Subcutaneous preadipocyte (primary cell): Measurements from ENCODE around the gene GSDME.

DNA sequence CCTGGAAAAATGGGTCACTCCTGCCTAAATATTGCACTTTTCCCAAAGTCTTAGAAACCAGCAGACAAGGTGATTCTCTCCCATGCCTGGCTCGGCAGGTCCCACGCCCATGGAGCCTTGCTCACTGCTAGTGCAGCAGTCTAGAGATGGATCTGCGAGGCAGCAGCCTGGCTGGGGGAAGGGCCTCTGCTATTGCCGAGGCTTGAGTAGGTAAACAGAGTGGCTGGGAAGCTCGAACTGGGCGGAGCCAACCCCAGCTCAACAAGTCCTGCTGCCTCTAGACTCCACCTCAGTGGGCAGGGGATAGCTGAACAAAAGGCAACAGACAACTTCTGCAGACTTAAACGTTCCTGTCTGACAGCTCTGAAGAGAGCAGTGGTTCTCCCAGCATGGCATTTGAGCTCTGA, 134.8 kb downstream of the STK31 start:
- CAGE, long polyA plus RNA: no peak

DNA sequence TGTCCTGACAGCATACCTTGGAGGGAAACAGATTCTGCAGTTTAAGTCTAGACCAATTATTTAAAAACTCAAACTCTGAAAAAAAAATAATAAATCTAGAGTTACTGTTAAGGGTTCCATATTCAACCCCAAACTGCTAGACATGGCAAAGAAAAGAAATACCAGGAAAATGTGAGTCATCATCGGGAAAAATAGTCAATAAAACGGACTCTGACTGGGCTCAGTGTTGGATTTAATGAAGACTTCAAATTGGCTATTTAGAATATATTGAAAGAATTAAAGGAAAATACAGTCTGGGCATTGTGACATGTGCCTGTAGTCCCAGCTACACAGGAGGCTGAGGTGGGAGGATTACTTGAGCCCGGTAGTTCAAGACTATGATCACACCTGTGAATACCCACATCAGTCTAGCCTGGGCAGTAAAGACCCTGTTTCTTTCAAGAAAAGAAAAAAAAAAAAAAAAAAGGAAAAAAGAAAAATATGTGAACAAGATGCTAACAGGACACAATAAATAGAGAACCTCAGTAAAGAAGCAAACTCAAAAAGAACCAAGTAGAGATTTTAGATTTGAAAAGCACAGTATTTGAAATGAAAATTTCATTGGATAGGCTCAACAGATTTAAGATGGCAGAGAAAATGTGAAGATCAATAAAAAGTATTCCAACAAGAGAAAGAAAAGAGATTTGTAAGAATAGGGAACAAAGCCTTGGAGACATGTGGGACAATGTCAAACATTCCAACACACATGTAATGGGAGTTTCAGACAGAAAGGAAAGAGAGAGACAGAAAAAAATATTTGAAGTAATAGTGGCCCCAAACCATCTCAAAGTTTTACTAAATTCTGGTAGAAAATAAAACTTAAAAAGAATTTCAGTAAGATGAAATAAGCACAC, 30.8 kb downstream of the PALS2 start:
- CAGE, long polyA plus RNA: no peak

- CAGE, long polyA plus RNA: no peak
Measured at GRCh38 chr7:24708880-24709520, 48.3 kb downstream of the GSDME start.

DNA sequence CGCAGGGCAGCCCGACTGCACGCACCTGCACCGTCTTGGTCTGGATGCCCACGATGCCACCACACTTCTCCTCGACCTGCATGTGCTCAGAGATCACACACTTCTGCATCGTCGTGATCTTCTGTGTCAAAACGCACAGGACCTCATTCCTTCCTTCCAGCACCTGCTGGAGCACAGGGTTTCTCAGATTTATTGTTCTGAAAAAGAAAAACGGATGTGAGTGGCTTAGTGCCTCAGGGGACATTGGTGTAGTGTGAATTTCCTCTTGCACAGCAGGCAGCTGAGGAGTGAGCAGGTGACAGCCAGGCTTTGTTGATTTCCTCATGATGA, 38.3 kb downstream of the GSDME start:
- CAGE, long polyA plus RNA: no peak

- CAGE, long polyA plus RNA: no peak
Measured at GRCh38 chr7:24728585-24729061, 28.6 kb downstream of the GSDME start.

GRCh38 chr7:24756585-24757722, at the start of gene GSDME:
Gene GSDME, minus strand, starts transcription at chr7:24757464.
- CAGE, long polyA plus RNA: start-site peak on the minus strand at chr7:24757416-24757466, 1,013 and 309 reads in 2 replicates

GRCh38 chr7:25118393-25118956, 6.6 kb downstream of the CYCS start:
- CAGE, long polyA plus RNA: no peak

- CAGE, long polyA plus RNA: no peak
Measured at GRCh38 chr7:25119855-25120369, 5.1 kb downstream of the CYCS start.

- CAGE, long polyA plus RNA: no peak
Measured at GRCh38 chr7:25429620-25430004, 201.3 kb upstream of the NPVF start.

- CAGE, long polyA plus RNA: no peak
Measured at GRCh38 chr7:25568207-25568915, 340.1 kb upstream of the NPVF start.

DNA sequence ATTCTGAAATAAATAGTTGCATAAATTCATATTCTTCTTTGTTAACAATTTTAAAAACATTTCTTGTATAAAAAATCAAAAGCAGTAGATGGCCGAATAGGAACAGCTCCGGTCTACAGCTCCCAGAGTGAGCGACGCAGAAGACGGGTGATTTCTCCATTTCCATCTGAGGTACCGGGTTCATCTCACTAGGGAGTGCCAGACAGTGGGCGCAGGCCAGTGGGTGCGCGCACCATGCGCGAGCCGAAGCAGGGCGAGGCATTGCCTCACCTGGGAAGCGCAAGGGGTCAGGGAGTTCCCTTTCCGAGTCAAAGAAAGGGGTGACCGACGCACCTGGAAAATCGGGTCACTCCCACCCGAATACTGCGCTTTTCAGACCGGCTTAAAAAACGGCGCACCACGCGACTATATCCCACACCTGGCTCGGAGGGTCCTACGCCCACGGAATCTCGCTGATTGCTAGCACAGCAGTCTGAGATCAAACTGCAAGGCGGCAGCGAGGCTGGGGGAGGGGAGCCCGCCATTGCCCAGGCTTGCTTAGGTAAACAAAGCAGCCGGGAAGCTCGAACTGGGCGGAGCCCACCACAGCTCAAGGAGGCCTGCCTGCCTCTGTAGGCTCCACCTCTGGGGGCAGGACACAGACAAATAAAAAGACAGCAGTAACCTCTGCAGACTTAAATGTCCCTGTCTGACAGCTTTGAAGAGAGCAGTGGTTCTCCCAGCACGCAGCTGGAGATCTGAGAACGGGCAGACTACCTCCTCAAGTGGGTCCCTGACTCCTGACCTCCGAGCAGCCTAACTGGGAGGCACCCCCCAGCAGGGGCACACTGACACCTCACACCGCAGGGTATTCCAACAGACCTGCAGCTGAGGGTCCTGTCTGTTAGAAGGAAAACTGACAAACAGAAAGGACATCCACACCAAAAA, 374.9 kb upstream of the NPVF start:
- CAGE, long polyA plus RNA: no peak

DNA sequence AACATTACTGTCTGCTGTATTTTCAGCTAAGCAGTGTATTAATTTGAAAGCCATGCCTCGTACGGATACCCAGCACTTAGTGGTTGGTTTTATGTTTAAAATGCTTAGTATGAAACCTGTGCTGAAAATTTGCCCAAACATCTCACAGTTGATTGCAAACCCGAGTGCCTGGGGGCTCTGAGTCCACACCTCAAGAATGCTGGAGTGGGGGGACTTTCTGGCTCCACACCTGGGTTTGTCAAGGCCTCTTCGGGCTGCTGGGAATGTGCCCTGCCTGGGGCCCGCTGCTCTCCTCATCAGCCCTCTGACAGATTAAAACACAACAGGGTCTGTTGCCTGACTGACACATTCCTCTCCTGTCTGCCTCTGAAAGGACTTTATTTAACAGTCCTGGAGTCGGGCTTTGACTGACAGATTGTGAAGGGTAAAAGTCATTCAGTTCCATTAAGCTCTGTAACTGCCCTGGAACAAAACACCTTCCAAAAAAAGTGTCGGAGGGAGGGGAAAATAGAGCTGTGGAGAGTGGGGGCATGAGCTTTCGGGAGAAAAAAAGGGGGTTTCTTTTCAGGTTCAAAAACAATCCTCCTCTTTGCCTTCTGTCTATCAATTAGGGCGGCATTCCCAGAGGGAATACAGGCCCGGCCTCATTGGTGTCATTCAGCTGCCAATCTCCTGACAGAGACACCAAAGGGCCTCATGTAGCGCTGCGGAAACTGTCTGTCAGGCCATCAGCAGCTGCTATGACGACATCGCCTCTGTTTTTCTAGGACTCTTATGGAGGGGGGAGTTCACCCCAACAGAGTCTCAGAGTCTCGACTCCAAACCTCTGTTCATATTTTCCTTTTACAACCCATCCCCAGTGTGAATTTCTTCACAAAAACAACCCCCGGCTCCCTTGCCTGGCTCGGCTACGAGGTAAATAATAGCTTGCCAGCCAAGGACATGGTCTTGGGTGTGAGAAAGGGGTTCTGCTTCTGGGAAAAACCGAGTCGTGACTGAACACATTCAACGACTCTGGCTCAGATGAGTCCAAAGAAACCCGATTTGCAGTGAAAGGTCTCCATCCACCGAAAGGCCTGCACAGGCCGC, 398.8 kb upstream of the NFE2L3 start:
- CAGE, long polyA plus RNA: no peak

DNA sequence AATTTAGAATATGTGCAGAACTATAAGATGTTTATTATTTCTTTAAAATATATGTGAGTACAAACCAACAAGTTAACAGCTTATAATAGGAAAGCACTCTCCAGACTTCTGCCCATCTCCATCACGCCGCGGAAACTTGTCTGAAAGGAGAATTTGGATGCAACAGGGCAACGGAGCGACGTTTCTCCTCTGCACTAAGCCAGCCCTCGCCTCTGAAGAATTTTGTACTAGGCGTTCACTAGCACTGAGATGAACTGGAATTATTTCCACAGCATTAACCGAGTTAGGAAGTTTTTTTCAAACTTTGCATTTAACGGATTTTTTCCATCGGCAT, 296.0 kb upstream of the NFE2L3 start:
- CAGE, long polyA plus RNA: no peak

DNA sequence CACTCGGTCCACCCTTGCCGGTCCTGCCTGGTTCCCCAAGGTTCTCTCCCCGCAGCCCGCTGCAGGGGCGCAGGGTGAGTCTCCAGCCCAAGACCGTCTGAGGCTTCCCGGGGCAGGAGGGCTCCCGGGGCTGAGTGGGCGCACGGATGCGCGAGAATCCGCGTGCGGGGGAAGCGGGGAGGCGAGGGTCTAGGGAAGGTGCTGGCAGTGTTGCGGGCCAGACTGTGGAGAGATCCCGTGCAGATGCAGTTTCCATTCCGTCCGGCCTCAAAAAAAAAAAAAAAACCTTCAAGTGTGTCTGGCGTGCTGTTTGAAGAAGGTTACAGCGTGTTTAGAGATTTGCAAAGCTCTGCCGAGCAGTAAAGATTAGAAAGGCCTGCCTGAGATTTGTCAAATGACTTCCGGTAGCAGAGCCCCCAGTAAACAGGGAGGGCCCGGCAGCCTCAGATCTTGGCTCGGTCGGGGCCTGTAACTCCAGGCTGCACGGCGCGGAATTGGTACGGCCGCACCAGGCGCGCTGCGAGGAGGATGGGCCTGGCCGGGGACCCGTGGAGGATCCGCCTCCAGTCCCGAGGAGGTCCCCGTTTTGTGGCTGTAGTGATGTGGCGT, 293.3 kb upstream of the NFE2L3 start:
- CAGE, long polyA plus RNA: no peak

GRCh38 chr7:25860250-25861025, 291.6 kb upstream of the NFE2L3 start:
- CAGE, long polyA plus RNA: no peak

GRCh38 chr7:25897504-25897788, 254.6 kb upstream of the NFE2L3 start:
- CAGE, long polyA plus RNA: no peak

DNA sequence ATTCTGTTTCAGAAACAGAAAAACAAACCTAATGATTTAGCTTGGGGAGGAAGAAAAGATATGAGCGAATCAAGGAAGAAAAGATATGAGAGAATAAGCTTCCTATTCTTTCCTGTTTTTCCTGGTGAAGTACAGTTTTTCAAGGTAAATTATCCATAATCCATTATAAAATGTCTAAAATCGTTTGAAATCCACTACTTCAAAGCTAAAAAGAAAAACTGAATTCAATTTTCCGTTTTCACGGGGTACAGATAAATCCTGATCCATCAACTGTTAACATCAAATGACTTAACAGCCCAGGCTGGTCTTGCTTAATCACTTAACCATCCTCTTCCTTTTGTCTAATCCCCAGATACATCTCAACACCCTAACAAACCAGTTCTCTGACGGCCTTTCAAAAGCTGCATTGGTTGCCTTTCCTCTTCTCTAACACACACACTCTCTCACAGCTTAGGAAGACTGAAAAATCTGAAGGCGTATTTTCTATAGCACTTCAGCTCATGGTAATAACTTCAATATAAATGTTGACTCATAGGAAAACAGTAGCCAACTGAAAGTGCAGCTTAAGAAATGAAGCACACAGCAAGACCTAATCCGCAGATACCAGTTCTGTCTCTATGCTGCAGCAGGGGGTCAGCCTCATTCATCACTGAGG, 212.0 kb upstream of the NFE2L3 start:
- CAGE, long polyA plus RNA: no peak

- CAGE, long polyA plus RNA: no peak
Measured at GRCh38 chr7:25947612-25948838, 204.0 kb upstream of the NFE2L3 start.

DNA sequence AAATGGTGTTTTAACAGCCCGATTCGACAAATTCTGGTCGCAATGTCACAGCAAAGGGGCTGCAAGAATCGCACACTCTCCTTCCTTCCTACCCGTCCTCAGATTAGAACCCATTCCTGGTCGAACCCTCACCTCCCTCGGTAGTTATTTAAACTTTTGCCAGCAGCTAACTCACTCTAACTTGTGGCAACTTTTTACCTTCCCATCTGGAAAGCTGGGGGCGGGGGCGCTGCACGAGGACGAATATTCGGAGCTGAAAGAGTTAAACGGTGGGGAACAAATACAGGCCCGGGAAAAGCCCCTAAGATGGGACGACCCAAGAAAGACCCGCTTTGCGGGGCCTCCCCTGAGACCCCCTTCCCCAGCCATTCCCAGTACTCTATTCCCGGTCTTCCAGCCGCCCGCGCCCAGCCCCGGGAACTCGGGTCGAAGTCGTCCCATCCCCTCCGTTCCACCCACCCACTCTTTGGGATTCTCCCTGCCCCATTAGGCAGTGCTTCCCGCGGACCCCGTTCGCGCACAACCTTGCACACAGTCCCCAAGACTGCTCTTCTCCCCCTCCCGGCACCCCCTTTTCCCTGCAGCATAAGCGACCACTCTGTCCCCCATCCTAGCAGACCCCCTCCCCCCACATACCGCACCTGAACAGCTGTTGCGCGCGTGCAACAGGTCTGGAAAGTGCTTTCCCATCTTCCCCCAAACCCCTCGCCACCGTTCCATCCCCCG, 201.7 kb upstream of the NFE2L3 start:
- CAGE, long polyA plus RNA: no peak

DNA sequence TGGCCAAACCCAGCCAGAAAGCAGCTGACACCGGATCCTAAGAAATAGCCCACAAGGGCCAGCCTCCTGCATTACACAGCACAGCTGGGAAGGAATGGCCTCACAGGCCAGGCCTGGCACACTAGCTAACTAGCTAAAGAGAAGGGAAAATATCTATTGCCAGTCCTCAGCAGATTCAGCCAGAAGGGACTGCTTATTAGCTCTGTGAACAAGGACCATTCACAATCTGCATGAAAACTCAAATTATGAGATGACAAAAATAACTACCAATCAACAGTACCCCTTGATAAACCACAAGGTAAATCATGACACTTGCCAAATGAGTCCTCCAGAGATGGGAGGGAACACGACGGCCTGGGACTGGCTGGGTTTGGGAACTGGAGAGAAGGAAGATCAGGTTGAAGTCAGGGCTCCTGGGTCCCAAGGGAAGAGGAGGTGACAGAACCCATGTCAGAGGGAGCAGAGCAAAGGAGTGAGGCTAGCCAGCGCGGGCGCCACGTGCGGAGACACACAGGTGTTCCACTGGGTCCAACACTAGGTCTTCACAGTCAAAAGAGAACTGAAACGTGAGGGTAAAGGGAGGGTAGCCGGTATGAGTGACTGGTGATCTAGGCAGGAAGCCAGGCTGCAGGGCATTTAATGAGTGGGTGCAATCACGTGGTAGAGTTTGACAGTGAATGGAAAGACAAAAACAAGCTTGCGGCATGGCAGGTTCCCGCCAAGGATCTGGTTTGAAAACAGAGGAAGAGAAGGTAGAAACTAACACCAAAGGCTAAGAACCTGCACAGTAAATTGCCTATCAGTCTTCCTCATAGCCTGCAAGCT, 184.1 kb upstream of the NFE2L3 start:
- CAGE, long polyA plus RNA: no peak